Bronchus (tissue), 1 donor: ENCODE measurements around a stretch of chr6.

DNA sequence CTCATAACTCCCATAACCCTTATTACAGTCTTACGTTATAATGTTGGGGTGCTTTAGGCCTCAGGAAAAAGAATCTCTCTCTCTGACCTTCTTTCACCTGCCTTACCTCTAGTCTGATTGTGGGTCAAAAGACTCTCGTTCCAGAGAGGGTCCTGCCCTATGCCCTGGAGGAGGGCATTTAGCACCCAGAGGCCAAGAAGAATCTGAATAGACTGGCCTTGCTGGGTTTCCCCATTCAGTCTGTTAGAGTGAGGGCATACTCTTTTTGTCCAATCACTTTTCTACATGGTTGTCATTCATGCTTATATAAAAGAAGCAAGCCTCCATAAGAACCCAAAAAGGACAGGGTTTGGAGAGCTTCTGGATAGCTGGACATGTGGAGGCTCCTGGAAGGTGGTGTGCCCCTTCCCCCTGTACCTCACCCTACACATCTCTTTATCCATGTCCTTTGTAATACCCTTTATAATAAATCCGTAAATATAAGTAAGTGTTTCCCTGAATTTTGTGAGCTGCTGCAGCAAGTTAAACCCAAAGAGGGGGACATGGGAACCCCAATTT is 3.3 kb downstream of the BAG2 start:
- PRO-cap: no peak

DNA sequence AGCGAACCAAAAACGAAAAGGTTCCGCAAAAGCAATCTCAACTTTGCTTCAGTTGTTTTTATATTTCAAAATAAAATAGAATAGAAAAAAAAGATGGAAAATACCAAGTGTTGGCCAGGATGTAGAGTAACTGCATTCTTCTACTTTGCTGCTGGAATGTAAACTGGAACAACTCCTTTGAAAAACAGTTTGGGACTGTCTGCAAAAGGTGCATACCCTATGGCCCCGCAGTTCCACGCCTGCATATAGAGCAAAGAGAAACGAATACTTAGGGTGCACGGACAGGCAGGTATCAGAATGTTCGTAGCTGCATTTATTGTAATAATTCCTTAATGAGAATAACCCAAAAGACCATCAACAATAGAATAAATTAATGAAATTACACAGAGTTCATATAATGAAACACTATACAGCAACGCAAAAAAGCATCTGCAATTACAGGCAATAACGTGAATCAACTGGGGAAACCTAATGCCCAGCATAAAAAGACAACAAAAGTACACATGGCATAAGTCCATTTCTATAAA is 657 bp upstream of the RAB23 start:
- PRO-cap: no peak

DNA sequence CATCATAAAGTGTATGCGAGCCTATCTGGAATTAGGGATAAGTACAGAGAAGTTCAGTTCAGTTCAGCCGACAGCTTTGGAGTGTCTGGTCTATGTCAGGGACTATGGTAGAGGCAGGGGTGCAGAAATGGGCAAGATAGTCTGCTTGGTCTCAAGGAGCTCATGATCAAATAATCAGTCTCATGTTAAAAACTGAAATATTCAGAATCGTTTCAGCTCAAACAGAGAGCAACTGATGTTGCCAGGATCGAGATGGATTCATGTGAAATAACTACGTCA is 12.2 kb upstream of the PRIM2 start:
- PRO-cap: no peak

GRCh38 chr6:57800073-57800470 is 482.6 kb downstream of the PRIM2 start:
- PRO-cap: no peak

GRCh38 chr6:62450267-62450811 is 164.3 kb upstream of the KHDRBS2 start:
- PRO-cap: no peak

GRCh38 chr6:63578267-63579661 is 6.5 kb downstream of the PTP4A1 start:
- PRO-cap: no peak

- PRO-cap: no peak
These were observed 787 bp downstream of the PHF3 start for GRCh38 chr6:63636431-63636746.

DNA sequence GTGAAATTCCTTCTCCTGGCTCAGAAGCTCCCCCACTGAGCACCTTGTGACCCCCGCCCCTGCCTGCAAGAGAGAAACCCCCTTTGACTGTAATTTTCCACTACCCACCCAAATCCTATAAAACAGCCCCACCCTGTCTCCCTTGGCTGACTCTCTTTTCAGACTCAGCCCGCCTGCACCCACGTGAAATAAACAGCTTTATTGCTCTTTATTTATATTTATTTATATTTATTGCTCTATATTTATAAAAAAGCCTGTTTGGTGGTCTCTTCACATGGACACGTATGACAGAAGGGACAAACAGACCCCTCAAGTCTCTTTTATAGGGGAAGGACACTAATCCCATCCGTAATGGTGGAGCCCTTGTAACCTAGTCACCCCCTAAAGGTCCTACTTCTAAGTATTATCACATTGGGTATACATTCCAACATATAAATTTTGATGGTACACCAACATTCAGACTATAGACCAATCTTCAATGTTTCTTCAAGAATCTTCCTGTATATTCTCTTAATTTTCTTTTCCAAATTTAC is 325.8 kb downstream of the PHF3 start:
- PRO-cap: no peak

GRCh38 chr6:65938177-65938378 is 231.1 kb upstream of the EYS start:
- PRO-cap: no peak

- PRO-cap: no peak
These were observed 750.5 kb upstream of the ADGRB3 start for GRCh38 chr6:67884321-67885190.

- PRO-cap: no peak
These were observed 748.2 kb upstream of the ADGRB3 start for GRCh38 chr6:67886644-67887544.

- PRO-cap: no peak
These were observed 227.6 kb upstream of the ADGRB3 start for GRCh38 chr6:68407519-68407749.

DNA sequence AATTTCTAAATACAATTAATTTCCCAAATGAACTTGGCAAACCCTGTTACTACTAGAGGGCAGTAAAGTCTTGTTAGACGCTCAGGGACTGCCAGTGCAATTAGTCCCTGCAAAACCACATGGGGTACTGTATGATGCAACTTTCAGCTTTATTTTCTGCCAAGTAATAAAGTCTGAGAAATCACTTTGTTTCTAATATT is 76.0 kb upstream of the ADGRB3 start:
- PRO-cap: no peak

DNA sequence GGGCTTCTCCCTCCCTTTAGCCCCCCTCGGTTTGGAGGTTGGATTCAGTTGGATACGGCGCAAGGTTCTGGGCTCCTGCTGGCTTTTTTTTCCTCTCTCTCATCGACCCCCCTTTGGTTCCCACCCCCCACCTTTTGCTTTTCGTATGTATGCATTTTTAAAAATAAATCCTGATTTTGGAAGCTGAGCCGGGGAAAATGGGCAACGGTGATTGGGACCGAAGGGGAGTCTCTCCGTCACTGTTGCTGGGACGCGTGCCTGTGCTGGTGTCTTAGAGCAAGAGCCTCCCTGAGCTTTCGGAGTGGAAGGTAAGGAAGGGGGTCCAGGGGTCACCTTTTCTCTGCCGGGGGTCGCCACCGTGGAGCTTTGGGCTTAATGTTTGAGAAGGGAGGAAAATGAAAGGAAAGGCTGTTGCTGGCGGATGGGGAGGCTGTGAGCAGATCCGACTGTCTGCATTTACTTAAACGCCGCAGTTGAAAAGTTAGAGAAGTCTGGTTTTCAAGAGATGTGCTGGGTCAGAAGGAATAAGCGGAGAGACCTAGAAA is 683 bp downstream of the ADGRB3 start:
- PRO-cap: no peak

- PRO-cap: no peak
These were observed 83.4 kb downstream of the ADGRB3 start for GRCh38 chr6:68718306-68719085.

DNA sequence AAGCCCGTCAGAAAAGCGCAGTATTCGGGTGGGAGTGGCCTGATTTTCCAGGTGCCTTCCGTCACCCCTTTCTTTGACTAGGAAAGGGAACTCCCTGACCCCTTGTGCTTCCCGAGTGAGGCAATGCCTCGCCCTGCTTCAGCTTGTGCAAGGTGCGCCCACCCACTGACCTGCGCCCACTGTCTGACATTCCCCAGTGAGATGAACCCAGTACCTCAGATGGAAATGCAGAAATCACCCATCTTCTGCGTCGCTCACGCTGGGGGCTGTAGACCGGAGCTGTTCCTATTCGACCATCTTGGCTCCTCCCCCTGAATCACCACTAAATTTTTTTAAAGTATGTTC is 351.6 kb downstream of the LMBRD1 start:
- PRO-cap: no peak

DNA sequence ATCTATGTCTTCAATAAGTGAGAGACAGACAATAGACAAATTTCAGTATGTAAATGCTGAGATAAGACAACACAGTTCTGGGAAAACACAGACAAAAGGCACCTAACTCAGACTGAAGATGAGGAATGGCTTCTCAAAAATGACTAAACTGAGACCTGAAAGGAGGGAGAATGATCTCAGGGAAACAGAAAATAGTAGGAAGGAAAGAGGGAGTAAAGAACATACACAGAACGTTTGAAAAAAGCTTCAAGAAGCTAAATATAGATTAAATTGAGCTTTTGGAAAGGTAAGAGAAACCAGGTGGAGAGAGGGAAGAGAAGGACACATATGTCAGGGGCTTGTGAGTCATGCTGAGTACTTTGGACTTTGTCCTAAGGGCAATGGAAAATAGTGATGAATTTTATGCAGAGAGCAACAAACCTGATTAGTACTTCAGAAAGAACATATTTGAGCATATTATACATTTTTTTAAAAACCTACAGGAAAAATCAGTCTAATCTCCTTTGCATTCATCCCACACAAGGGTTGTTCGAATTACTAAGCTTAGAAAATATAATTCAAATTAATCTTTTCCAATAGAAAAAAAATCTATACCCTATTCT is 16.0 kb downstream of the LMBRD1 start:
- PRO-cap: no peak

DNA sequence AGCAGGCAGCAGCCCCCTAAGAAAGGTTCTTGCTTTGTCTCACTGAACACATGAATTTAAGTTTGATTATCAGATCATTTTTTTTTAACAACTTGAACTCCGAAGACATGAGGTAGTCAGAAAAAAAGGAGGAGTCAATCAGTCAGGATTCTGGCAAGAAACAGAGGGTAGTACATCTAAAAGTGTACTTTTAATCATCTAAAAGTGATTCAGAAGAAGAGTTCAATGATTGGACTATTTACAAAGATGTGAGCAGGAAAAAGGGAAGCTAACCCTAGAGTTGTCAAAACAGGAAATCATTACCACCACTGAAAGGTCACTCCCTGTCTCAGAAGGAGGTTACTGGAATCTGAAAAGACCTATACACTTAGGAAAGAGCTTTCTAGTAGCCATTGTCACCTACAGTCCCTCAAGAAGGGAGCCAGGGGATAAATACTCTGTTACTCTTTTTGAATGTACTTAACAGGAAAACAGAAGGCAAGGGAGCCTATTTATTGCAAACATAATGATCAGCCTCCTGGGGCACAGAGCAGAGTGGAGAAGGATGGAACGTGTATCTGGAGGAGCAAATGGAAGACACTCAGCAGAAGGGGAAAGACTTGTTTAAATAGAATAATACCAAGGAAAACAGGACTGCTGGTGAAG is 16.7 kb upstream of the LMBRD1 start:
- PRO-cap: no peak

GRCh38 chr6:70396027-70396708 is 17.1 kb upstream of the FAM135A start:
- PRO-cap: no peak

GRCh38 chr6:70731978-70732734 is 64.5 kb downstream of the SMAP1 start:
- PRO-cap: no peak